Tibial artery (tissue), 1 donor: ENCODE results near the genes EHD2, TPRX1 and GRIN2D.

DNA sequence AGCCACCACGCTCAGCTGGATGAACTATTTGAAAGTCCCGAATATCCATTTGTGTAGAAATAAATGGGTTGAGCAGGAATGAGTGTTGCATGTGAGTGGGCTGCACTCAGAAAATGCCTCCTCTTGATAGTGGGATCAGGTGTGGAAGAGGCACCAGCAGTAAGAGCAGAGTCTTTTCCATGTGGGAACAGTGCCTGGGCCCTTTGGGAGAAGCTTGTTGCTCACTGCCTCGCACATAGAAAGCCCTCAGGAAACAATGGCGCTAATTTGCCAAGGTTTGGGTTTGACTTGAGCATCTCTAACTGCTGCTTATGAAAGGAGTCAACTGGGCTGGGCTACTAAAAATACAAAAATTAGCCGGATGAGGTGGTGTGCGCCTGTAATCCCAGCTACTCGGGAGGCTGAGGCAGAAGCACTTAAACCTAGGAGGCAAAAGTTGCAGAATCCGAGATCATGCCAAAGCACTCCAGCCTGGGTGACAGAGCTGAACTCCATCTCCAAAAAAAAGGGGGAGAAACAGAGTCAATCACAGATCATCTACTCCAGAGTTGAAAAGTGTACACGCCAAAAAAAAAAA is 41.7 kb downstream of the SAE1 start:
- PRO-cap: no peak

GRCh38 chr19:47313925-47314452 is 4.3 kb downstream of the C5AR1 start:
- PRO-cap: no peak

- PRO-cap: no peak
These were observed 8.9 kb upstream of the C5AR2 start for GRCh38 chr19:47323056-47323440.

- PRO-cap: no peak
These were observed 8.3 kb upstream of the C5AR2 start for GRCh38 chr19:47323531-47324242.

- PRO-cap: bidirectional peak, plus-strand start at chr19:47430402, minus-strand start at chr19:47430214
These were observed 10.8 kb upstream of the MEIS3 start for GRCh38 chr19:47429760-47430849.

DNA sequence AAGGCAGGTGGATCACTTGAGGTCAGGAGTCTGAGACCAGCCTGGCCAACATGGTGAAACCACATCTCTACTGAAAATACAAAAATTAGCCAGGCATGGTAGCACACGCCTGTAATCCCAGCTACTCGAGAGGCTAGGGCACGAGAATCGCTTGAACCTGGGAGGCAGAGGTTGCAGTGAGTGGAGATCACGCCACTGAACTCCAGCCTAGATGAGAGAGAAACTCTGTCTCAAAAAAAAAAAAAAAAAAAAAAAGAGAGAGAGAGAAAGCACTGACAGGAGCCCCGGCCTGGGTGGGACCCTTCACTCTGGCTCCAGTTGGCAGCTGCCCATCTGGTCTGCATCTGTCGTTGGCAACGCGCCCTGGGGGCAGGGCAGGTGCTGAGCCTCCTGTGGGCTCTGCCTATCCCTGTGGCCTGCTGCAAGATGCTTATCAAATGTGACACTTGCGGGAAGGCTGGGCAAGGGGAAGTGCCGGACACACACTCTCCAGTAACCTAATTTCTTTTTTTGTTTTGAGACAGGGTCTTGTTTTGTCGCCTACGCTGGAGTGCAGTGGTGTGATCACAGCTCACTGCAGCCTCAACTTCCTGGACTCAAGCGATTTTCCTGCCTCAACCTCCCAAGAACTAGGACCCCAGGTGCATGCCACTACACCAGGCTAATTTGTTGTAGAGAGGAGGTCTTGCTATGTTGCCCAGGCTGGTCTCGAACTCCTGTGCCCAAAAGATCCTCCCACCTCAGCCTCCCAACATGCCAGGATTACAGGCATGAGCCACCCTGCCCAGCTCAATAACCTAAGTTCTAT is 10.7 kb upstream of the KPTN start:
- PRO-cap: no peak

DNA sequence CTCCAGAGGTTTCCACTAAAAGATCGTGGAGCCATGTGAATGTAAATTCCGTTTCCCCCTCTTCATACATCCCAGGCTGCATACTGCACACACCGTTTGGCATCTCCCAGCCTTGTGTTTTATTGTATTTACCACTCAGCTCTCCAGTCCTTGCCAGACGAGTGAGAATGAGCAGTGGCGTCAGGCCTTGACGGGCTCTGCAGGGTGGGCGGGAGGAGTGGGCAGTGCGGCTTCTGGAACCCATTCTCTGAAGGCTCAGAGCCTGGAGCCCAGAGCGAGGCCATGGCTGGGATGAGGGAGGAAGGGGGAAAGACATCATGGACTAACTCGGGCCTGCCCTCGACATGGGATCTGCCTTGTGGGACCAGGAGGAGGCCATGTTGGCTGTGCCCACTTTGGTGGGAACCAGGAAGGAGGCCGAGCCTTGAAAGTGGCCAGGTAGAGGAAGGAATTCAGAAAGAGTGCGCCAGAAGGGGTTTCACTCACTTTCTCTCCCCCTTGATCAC is 25.1 kb downstream of the BICRA start:
- PRO-cap: no peak

GRCh38 chr19:47707347-47707662 is 5.9 kb upstream of the EHD2 start:
- PRO-cap: no peak

DNA sequence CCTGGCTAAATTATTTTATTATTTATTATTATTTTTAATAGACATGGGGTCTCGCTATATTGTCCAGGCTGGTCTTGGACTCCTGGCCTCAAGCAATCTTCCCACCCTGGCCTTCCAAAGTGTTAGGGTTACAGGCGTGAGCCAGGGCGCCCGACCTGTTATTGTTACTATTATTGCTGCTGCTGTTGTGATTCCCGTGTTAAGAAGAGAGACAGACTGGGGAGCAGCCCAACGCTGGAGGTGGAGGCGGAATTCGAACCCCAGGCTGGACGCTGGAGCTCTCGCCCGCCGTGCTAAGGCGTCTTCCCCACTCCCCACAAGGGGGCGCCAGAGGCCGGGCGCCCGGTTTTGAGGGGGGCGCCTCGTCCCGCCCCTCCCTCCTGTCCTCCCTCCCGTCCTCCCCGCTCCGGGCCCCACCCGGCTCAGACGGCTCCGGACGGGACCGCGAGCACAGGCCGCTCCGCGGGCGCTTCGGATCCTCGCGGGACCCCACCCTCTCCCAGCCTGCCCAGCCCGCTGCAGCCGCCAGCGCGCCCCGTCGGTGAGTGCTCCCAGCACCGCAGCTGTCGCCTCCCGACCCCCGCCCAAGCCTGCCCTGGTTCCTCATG is at the start of gene EHD2:
EHD2 (plus strand) TSS at position 425 of the 608 bp plus-strand sequence.
- PRO-cap: unidirectional peak, plus-strand start at position 425 of the sequence

DNA sequence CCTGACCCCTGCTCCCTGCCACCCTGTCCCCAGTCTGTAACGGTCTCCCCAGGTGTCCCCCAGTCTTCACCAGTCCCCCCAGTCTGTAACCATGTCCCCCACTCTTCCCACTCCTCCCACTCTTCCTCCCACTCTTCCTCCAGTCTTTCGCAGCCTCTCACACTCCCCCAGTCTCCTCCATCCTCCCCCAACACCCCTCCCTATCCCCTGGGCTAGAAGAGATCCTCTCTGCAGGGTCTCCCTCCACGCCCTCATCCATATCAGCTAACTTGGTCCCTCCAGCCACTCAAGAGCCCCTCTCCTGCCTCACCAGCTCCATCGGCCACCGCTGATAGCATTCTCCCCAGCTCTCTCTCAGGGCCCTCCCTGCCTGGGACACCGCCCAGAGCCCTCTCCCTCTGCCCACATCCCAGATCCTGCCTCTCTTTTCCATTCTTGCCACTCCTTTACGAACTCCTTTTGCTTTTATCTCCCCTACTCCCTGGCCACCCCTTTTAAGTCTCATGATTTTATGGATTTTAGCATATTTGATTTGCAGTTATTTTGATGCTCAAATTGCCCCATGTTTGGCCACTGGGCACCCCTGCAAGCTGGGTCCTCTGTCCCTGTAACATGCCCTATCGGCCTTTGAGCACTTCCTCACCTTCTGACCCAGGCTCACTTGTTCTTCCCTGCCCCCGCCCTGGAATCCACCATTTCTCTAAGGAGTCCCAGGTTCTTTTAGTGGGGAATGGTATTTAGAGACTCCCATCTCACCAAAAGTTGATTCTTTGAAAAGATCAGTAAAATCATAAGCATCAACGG is 586 bp downstream of the EHD2 start:
- PRO-cap: bidirectional peak, plus-strand start at position 412 of the sequence, minus-strand start at position 356 of the sequence

DNA sequence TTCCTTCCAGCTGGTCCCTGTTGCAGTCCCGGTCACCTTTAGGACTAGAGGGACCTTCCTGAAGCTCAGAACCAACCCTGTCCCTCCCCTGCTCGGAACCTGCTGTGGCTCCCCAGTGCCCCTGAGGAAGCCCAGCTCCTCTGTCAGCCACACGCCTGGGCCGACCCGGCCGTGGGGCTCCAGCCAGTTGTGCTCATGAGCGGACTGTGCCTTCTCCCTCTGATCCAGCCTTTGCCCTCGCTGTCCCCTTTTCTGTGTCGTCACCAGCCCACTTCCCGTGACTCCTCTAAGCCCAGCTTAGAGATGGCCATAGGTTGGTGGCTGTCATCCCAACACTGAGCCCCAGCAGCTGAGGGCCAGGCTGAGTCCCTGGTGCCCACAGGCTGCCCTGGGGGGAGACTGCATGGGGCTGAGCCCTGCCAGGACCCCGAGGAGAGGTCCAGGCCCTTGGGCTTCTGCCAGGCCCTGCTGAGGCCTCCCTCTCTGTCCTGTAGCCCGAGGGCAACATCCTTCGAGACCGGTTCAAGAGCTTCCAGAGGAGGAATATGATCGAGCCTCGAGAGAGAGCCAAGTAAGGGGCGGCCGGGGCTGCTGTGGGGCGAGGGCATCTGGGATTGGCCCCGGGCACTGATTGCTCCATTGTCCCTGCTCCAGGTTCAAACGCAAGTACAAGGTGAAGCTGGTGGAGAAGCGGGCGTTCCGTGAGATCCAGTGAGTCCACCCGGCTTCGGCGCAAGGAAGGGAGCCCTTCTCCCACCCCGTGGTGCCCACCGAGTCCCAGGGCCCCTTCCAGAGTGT is 10.9 kb downstream of the NOP53 start:
- PRO-cap: no peak

GRCh38 chr19:47804375-47804704 is at the start of gene TPRX1:
TSS of gene TPRX1 (minus strand) at chr19:47804551.
- PRO-cap: no peak

DNA sequence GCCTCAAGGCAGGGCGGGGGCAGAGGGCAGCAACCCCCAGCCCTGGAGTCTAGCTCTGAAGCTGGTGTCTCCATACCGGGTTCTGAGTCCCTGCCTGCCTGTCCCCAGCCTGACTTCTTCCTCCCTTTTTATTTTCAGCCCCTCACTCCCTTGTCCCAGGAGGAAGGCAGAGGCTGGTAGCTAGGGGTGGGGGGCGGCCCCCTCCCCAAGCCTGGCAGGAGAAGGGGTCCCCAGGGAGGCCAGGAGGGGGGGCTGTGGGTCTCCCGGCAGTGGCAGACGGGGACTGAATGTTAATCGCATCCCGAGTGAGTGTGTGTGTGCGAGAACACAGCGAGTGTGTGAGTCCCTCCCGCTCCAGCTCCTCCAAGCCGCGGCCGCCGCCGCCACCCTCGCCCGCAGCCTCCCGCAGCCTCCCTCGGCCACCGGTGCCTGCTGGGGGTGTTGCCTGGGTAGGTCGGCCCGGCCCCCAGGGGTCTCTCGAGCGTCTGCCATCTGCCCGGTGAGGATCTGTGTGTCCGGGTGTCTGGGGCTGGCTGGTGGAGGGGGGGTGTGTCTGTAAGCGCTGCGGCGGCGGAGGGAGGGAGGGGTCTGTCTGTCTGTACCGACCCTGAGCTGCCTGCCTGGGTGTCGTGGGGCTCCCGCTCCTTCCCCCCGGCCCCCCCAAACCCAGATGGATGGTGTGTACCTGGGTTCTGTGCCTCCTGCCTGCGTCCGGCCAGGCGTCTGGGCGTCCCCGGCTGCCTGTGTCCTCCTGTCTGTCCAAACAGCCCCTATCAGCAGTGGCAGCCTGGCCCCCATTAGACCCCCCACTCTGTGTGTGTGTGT is at the start of gene GRIN2D:
GRIN2D (plus strand) TSS at position 299 of the 825 bp plus-strand sequence.
- PRO-cap: no peak

DNA sequence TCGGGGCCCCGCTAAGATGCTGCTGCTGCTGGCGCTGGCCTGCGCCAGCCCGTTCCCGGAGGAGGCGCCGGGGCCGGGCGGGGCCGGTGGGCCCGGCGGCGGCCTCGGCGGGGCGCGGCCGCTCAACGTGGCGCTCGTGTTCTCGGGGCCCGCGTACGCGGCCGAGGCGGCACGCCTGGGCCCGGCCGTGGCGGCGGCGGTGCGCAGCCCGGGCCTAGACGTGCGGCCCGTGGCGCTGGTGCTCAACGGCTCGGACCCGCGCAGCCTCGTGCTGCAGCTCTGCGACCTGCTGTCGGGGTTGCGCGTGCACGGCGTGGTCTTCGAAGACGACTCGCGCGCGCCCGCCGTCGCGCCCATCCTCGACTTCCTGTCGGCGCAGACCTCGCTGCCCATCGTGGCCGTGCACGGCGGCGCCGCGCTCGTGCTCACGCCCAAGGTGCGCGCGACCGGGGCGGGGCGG is 5.0 kb downstream of the GRIN2D start:
- PRO-cap: unidirectional peak, minus-strand start at position 427 of the sequence

DNA sequence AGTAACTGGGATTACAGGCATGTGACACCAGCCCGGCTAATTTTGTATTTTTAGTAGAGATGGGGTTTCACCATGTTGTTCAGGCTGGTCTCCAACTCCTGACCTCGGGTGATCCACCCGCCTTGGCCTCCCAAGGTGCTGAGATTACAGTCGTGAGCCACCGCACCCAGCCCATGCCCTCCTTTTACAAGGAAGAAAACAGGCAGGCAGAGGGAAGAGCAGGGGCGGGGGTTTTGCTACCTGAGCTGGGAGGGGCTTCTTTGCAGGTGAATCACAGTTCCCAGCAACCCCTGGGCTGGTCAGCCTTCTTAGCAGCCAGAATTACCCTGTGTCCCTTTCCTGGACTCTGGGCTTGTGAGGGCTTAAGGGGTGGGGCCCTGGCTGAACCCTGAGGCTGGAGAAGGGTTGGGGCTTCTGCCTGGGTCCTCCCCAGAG is 3.1 kb upstream of the KCNJ14 start:
- PRO-cap: no peak

- PRO-cap: no peak
These were observed 10.2 kb downstream of the CYTH2 start for GRCh38 chr19:48479298-48479843.

GRCh38 chr19:48492729-48492952 is 19.0 kb downstream of the LMTK3 start:
- PRO-cap: no peak

DNA sequence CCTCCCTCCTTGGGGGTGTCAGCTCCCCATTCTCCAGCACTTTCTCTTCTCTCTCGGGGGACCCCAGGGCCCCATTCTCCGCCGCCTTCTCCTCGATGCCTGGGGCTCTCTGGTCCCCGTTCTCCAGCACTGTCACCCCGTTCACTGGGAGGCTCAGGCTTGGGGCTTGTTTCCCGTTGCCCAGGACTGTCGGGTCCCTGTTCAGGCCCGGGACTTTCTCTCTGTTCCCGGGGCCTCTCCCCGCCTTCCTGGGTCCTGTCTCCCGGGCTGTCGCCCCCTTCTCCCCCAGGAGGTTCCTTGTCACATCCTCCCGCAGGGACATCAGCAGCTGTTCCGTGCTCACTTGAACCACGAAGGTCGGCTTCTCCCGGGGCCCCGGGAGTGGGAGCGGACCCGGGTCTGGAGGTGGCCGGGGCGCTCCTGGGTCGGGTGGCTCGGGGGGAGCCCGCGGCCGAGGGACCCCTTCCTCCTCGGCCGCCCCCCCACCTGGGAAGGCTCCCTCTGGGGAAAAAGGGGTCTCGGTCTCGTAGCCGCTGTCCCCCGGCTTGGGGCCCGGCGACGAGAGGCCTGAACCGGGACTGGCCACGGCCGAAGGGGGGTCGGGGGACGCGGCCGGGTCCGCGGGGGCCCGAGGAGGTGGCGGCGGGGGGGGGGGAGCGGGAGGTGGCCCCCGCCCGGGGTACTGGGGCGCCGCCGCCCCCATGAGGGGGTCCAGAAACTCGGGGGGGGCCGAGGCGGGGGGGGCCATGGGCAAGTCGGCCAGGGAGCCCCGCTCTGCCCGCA is 13.3 kb downstream of the LMTK3 start:
- PRO-cap: no peak

DNA sequence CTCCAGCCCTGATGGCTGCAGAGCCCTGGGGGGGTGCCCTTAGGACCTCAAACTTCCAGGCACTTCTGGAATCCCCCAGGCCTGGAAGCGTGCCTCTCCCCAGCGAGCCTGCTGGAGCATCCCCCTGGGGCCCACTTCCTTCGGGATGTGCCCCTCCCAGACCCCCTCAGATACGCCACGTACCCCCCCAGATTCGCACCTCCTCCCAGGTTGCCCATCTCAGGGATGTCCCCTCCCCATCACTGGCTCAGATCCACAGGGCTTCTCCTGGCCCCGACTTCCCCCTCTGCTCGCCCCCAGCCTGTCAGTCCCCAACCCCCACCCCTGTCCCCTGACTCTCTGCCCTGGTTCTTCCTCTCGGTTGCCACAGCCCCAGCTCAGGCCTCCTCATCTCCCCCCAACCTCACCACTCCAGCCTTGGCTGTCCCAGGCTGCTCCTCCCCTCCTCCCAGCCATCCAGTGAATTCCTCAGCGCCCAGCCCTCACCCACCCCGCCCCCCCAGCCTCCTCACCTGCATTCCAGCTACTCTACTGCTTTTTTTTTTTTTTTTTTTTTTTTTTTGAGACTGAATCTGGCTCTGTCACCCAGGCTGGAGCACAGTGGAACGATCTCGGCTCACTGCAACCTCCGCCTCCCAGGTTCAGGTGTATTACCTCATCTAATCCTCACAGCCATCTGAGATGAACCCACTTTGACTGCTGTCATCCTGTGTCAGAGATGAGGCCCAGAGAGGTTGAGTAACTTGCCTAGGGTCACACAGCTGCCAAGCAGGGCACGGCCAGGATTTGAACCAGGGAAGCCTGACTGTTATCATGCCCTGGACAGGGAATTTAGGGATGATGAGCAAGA is 2.4 kb downstream of the SULT2B1 start:
- PRO-cap: no peak

- PRO-cap: no peak
These were observed 1.9 kb downstream of the FAM83E start for GRCh38 chr19:48612897-48613504.